Helper T cell (primary cell): Measurements from ENCODE around the gene MDFI.

GRCh38 chr6:41406721-41407151 lies 71.3 kb downstream of the NCR2 start:
- PRO-cap, 2 experiments, result no peak in any of the 2 experiments

DNA sequence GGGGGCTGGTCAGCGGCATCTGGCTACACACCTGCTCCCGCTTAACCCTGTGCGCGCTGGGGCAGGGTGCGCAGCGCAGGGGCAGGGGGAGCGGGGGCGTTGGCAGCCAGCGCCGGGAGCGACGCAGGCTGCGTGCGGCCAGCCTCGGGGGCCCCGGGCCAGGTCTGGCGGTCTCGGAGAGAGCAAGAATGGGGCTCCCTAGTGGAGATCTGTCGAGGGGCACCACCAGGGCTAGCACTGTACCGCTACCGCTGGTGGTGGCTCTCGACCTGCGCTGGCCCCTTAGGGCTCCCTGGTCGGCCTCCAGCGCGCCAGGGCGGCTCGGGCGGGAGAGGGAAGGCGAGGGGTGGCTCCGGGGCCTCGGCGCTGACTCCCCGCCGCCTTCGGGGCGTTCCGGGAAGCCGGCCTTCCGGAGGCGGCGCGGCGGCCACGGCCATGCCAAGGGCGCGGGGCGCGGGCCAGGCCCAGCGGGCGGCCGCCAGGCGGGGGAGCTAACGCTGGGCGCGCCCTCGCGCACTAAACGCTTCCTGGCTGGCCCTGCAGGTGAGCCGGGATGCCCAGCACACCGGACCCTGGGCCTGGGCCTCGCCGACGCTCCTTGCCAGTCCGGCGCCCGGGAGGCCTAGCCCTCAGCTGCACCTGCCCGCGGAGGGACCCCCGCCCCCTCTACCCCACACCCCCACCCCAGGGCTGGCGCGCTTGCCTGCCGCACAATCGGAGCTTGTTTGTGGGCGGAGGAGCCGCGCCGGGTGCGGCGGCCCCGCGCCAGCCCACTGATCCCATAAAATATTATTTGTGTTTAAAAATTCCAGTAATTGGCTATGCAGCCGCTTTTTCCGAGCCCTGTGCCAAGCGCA lies 92.6 kb downstream of the NCR2 start:
- PRO-cap, 2 experiments, result no peak in any of the 2 experiments

DNA sequence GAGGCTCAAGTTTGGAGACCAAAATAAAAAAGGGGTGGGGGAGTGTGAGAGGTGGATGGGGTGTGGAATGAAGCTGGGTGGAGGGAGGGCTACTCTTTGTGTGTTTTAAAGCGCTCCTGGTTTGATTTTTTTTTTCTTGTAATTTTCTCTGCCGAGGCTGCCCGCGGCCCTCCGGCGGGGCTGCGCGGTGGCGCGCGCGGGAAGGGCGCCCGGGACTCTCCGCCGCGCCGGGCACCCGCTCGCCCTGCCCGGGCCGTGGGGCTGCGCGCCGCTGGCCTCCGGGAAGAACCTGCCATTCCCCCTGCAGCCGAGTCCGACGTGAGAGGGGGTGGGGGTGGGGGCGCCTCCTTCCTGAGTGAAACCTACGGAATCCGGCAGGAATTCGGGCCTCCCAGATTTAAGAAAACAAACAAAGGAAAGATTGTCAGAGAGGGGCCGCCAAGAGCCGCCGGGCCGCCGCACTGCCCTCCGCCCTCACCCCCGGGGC lies 42.5 kb upstream of the FOXP4 start:
- PRO-cap, 2 experiments, result no peak in any of the 2 experiments

- PRO-cap, 2 experiments, result no peak in any of the 2 experiments
Measured at GRCh38 chr6:41519175-41520637, 26.5 kb upstream of the FOXP4 start.

GRCh38 chr6:41536560-41537948 lies 9.1 kb upstream of the FOXP4 start:
- PRO-cap, 2 experiments, result no peak in any of the 2 experiments

GRCh38 chr6:41547218-41548225 lies 1.3 kb downstream of the FOXP4 start:
- PRO-cap, 2 experiments, result no peak in any of the 2 experiments

DNA sequence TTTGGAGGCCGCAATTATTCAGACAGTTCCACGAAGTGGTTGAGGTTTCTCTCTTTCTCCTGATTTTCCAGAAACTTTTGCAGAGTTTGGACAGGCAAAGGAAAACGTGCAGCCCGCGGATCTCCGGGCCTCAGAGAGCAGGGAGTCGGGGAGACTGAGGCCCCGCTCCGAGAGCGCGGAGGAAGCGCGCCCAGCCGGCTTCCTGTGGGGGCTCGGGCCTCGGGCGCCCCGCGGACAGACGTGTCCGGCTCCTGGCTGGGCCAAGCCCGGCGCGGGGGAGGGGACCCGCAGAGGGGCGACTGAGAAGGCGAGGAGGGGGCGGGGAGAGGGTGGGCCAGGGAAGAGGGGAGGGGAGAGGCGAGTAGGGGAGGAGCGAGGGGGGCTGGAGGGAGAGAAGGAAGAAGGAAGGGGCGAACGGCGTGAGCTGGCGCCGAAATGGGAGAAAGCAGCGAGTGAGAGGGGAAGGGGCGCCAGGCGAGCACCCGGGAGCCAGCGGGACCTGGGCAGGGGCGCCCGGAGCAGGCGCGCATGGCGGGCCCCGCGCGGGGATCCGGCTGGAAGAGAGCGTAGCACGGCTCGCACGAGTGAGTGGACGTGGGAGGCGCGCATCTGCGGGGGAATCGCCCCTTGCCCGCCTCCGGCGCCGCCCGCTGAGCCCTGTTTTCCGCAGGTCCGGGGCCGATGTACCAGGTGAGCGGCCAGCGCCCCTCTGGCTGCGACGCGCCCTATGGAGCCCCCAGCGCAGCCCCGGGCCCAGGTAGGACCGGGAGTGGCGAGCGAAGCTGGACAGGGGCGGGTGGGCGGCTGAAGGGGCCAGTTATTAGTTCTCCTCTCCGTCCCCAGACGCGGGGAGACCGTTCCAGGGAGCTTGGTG lies at the start of gene MDFI:
TSS of gene MDFI (plus strand) at position 400 of the 874 bp plus-strand sequence.
- PRO-cap, 2 experiments, result no peak in any of the 2 experiments

DNA sequence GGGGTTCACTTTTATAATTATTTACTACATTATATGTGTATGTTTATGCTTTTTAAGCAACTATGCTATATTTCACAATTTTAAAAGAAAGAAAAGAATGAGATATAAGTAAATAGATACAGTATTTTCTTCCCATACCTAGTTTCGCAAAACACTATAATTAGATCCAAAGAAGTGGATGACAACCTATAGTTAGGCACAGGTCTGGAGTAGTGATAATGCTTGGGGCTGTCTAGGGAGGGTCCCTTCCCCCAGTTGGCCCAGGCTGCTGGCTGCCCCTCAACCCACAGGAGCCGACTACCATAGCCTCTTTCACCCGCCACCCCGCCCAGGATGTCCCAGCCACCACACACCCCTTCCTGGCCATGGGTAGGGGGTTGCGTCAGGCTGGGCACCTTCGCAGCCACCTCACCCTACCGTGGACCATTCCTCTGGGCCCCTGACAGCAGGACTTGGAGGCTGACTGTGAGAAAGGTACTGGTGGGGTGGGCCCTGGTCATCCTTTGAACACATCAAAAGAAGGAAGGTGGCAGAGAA lies 8.6 kb downstream of the TFEB start:
- PRO-cap, 2 experiments, result no peak in any of the 2 experiments

DNA sequence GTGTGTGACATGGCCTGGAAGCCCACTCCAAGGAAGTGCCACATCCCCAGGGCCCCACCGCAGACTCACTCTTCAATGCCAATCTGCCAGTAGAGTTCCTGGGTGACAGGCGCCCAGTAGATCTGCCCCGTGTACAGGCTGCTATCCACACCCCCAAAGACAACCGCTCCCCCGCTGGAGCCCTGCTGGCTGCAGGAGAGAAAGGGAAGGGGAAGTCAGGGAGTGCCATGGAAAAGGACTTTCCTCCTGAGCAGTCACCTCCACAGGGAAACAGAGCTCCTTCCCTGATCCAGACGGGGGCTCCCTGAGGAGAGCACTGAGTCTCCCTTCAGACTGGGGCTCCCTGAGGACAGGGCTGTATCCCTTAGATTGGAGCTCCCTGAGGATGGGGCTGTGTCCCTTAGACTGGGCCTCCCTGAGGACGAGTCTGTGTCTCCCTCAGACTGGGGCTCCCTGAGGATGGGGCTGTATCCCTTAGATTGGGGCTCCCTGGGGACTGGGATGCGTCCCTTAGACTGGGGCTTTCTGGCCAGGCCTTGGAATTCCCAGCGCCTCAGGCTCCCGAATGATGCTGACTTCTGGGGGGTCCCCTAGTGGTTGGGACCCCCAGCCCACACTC lies 5.1 kb upstream of the TFEB start:
- PRO-cap, 2 experiments, result no peak in any of the 2 experiments

DNA sequence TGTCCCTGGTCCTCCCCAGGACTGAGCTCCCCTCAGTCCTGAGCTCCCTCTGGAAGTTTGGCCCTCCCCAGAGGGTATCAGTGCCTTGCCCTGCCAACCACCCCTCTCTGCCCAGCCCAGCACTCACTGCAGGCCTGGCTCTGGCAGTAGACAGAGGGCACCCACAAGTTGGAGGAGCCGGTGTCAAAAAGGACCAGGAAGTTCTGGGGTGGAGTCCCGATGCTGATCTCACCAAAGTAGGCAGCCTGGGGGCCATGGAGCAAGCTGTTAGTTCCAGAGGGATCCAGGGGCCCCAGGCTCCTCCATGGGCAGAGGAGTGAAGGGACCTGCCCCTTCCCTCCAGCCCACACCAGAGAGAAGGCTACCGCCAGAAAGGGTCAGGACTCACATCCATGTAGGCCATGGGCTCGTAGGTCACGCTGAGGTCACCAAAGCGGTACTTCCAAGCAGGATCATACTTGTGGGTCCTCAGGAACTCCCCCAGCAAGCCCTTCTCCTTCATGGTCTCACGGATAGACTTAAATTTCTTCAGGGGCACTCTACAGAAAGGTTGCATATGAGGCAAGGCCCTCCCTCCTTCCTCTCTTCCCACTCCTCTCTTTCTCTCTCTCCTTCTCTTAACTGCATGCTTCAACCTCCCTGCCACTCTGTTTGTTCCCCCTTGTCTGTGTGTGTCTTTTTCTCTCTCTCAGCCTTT lies 2.8 kb downstream of the PGC start:
- PRO-cap, 2 experiments, result no peak in any of the 2 experiments

- PRO-cap, 2 experiments, result no peak in any of the 2 experiments
Measured at GRCh38 chr6:41920733-41920982, 281 bp downstream of the MED20 start.

DNA sequence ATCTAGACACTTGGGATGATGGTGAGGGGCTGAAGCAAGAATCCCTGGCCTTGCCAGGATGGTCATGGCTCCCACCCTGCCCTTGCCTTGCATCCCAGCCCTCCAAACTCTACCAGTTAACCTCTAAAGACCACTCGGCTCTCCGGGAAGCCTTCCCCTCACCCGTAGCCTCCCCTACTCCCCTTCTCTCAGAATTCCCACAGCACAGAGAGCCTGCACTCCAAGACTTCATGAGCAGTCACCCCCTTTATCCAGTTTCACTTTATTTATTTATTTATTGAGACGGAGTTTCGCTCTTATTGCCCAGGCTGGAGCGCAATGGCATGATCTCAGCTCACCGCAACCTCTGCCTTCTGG lies 29.9 kb upstream of the TAF8 start:
- PRO-cap, 2 experiments, result no peak in any of the 2 experiments

- PRO-cap, 2 experiments, result no peak in any of the 2 experiments
Measured at GRCh38 chr6:42025311-42025919, 24.9 kb upstream of the TAF8 start.

GRCh38 chr6:42122478-42123199 lies 19.8 kb downstream of the C6orf132 start:
- PRO-cap, 2 experiments, result no peak in any of the 2 experiments

- PRO-cap, 2 experiments, result no peak in any of the 2 experiments
Measured at GRCh38 chr6:42204266-42205002, 9.7 kb upstream of the GUCA1B start.

- PRO-cap, 2 experiments, result no peak in any of the 2 experiments
Measured at GRCh38 chr6:42441457-42441852, 10.3 kb downstream of the TRERF1 start.

- PRO-cap, 2 experiments, result no peak in any of the 2 experiments
Measured at GRCh38 chr6:42443685-42444099, 8.0 kb downstream of the TRERF1 start.

DNA sequence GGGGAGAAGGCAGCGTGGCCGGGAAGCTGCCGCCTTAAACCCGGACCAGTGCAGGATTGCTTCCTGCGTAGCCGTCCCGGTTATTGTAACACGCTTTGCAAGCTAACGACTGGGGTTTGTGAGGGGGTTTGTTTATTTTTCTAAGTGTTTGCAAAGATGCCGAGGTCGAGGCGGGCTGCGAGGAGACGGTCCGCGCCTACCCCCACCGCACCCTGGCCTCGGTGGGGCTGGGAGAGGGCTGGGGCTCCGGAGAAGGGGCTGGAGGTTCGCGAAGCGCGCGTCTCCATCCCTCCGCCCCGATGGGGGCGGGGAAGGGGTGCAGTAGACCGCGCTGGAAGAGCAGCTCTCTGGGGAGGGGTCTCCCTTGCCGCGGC lies 926 bp upstream of the TRERF1 start:
- PRO-cap, 2 experiments, result no peak in any of the 2 experiments

- PRO-cap, 2 experiments, result no peak in any of the 2 experiments
Measured at GRCh38 chr6:42692279-42692654, 30.1 kb downstream of the PRPH2 start.

- PRO-cap, 2 experiments, result peak in 2 of 2 experiments; most common plus-strand start chr6:42783728 (in 2); most common minus-strand start chr6:42783737 (in 2)
Measured at GRCh38 chr6:42783280-42784277, 1.7 kb downstream of the BICRAL start.